Brain (tissue), 1 donor: ENCODE measurements around the gene THUMPD1.

- RRBS: no CpG with 5 or more reads among the region's 10 CpGs
These were observed 78.1 kb downstream of the KNOP1 start for GRCh38 chr16:19639797-19640480.

- RRBS: no CpG with 5 or more reads among the region's 4 CpGs
These were observed 27.8 kb downstream of the KNOP1 start for GRCh38 chr16:19690214-19690577.

DNA sequence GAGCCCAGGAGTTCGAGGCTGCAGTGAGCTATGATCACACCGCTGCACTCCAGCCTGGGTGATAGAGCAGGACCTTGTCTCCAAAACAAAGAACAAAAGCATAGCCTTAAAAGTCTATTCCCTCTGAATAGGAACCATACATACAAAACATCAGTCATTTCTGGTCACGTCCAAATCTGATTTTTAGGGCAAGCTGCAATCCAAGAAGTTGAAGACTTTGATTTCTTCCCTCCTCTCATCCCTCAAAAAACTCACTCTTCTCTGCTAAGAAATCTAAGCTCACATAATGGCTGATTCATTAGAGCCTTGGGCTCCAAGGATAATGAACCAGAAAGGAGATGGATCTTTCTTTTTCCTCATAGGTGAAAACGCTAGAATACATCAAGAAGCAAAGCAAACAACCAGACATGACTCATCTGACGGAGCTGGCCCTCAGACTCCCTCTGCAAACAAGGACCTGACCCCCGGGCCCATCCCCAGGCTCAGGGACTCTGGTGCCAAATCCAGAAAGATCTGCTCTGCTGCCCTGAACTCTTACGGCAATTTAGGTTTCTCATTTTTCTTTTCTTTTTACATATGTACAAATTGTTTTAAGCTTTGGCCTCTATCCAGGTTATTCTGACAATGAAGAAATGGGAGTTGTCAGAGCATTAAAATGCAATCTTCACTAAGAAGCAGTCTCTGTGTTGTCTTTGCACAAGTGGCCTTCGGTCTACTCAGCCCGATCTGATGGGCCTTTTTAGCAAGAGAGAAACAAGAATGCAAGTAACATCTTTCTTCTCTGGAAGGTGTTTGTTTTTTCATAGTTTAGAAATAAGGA, 17.8 kb downstream of the KNOP1 start:
- RRBS: no CpG with 5 or more reads among the region's 9 CpGs

DNA sequence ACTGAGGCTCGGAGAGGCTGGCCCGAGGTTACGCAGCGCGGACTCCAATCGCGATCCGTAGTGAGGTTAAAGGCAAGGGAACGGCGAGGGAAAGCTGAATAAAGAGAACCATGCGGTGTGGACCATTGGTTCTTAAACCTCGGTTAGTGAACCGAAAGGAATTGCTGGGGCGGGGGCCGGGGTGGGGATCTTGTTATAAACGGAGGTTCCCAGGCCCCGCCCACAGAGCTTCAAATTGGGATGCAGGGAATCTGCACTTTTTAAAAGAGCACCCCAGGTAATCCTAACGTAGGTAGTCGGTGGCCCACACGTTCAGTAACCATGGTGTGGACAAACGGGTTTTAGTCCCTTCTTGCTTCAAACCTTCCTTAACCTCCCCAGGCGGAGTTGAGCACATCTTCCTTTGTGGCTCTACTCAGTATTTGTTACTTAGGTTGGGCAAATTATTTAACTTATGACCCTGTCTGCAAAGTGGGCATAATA, 611 bp downstream of the IQCK start:
- RRBS: no CpG with 5 or more reads among the region's 22 CpGs

- RRBS: no CpG with 5 or more reads among the region's 3 CpGs
These were observed 38.9 kb downstream of the IQCK start for GRCh38 chr16:19756932-19757372.

DNA sequence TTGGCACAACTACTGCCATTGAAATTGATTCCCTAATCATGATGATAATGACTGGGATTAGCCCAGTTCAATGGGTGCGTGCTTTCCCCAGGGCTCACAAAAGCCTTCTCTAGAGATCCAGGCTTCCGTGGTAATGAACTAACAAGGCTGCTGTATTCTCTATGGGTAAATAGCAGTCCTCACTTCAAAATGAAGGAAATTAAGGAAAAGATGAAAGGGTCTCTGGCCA, 67.4 kb downstream of the GPRC5B start:
- RRBS: no CpG with 5 or more reads among the region's 2 CpGs

- RRBS: 4% methylated on average over 5 of the region's 22 CpGs
These were observed 444 bp downstream of the GPRC5B start for GRCh38 chr16:19884206-19884602.

DNA sequence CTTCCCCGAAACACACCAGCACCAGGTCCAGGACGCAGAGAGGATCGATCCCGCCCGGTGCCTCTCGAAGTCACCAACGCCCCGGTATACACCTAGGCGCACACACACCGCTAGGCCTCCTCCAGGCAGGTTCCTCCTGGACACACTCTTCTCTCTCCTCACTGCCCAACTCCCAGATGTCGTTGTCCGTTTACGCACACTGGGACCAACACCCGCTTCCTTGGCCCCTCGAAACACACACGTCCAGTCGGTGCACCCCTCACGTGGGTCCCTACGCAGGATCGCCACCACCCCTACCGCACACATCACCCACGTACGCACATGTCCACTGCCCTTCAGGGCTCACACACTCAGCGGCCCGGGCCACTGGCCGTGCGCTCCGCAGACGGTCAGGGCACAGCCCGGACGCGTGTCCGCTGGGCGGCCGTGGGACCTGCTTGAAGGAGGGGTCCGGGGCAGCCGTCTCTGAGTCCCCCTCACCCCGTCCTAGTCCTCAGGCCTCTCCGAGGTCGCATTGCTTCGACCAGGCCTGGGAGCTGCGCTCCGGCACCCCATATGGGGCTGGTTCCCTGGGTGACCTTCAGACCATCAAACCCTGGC, 741 bp upstream of the GPRC5B start:
- RRBS: 12% methylated on average over 18 of the region's 43 CpGs

DNA sequence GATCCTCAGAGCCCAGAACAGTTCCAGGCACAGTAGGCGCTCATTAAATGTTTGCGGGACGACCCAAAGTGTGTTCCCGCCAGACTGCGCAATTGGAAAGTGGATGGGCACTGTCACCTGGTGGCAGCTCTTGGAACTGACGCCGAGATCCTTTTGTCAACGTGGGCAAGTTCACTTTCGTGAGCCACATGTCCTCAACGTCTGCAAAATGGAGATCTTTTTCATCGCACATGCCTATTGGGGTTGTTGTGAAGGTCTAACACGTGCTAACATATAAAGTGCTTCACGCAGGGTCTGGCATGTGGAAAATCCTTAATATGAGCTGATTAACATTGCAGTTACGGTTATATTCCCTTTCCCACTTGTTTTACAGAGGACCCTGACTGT, 1.7 kb upstream of the GPRC5B start:
- RRBS: no CpG with 5 or more reads among the region's 14 CpGs

- RRBS: no CpG with 5 or more reads among the region's 3 CpGs
These were observed 11.5 kb upstream of the ACSM2A start for GRCh38 chr16:20439781-20440230.

GRCh38 chr16:20741158-20742372, at the start of gene THUMPD1:
Gene THUMPD1 (minus strand): TSS chr16:20741818.
- RRBS: 1% methylated on average over 24 of the region's 76 CpGs

DNA sequence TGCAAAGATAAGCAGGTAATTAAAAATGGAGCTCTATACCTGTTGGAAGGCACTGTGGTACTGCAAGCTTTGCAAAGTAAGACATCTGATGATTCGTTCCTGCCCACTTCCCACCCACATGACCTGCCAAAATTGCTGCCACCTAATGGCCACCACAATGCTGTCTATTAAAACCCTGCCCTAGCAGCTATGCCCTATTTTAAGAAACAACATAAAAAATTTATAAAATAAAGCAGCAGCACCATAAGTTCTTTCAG, 25.3 kb downstream of the DCUN1D3 start:
- RRBS: no CpG with 5 or more reads among the region's 1 CpG

GRCh38 chr16:21100410-21100801, 50.2 kb downstream of the DNAH3 start:
- RRBS: no CpG with 5 or more reads among the region's 4 CpGs

DNA sequence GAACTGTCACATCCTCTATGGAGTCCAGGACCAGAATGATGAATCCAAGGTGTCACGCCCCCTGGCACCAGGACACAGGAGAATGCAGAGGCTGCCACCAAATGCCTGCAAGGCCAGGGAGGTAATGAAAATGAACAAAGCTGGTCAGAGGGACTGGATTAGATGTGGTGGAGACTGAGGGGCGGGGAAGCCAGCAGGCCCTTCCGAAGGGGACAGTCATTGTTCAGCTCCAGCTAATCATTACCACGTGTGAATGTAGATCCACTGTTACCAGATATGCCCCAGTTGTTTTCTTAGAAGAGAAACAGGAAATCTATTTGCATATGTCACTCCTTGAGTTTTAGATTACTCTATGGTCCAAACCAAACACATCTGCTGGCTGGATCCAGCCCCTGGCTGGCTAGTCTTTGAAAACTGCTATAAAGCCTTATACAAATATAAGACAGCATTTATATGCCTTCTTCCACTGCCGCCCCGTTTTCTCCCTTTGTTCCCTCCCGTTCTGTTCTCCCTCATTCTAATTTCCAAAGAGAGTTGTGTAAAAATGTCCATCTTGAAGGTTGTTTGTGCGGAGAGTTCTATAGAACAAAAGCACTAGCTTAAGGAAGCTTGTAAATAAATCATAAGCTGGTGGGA, 14.3 kb downstream of the CRYM start:
- RRBS: no CpG with 5 or more reads among the region's 8 CpGs

DNA sequence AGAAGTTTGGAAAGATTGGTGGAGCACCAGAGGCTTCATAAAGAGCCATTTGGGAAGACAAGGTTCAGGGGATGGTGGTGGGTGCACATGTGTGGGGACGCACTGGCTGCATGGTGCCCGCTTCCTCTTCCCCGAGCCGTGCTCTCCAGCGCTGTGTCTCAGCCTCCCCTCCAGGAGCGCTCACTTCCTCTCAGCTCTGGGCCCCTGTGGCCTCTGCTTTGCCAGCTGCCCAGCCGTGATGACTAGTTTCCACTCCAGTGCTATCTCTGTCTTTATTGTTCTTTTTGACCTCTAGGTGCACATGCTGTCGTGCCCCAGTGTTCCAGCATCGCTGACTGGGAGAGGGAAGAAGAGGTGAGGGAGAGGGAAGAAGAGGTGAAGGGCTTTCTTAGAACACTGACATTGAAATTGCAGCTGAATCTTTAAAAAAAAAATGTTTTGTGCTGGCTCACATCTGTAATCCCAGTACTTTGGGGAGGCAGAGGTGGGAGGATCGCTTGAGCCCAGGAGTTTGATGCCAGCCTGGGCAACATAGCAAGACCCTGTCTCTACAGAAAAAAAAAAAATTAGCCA, 78.4 kb upstream of the CRYM start:
- RRBS: no CpG with 5 or more reads among the region's 10 CpGs

GRCh38 chr16:21508949-21509521, 90.3 kb upstream of the METTL9 start:
- RRBS: no CpG with 5 or more reads among the region's 16 CpGs

- RRBS: no CpG with 5 or more reads among the region's 27 CpGs
These were observed 87.8 kb upstream of the METTL9 start for GRCh38 chr16:21511349-21512148.

DNA sequence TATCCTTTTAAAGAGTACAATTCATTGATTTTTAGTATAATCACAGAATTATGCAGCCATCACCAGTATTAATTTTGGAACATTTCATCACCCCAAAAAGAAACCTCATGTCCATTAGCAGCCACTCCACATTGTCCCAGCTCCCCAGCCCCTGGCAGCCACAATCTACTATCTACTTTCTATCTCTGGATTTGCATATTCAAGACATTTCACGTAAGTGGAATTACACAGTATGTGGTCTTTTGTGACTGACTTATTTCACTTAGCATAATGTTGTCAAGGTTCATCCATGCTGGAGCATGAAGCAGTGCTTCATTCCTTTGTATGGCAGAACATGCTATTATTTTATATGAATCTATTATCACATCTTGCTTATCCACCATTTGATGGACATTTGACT, 10.6 kb downstream of the METTL9 start:
- RRBS: no CpG with 5 or more reads among the region's 1 CpG

DNA sequence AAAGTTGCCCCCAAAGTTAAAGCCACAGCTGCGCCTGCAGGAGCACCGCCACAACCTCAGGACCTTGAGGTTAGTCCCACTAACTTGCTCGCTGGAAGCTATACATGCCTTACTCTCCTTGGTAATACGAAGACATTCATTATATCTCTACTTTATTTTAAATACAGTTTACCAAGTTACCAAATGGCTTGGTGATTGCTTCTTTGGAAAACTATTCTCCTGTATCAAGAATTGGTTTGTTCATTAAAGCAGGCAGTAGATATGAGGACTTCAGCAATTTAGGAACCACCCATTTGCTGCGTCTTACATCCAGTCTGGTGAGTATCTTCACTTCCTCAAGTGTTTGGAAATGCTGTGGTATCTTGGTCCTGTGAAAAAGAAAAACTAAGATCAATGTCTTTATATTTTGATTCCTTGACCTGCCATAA, 4.1 kb downstream of the UQCRC2 start:
- RRBS: no CpG with 5 or more reads among the region's 5 CpGs

DNA sequence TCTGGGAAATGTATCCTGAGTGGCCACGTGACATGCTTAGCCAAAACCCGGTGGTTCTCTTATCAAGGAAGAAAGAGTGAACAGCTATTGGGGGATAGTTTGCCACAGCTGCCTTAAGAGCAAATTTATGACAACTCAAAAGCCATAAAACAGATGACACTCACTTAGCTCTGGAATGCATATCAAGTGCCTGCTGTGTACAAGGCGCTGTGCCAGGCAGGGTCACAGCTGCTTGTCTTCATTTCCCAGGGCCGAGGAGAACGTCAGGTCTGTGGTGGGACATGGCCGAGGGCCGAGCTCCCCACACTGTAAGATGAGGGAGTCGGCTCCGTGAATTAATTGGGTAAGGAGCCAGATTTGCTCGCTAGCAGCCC, 14.0 kb downstream of the EEF2K start:
- RRBS: no CpG with 5 or more reads among the region's 10 CpGs